Jurkat, Clone E6-1 (cell line): ENCODE results near the gene TBX20.

DNA sequence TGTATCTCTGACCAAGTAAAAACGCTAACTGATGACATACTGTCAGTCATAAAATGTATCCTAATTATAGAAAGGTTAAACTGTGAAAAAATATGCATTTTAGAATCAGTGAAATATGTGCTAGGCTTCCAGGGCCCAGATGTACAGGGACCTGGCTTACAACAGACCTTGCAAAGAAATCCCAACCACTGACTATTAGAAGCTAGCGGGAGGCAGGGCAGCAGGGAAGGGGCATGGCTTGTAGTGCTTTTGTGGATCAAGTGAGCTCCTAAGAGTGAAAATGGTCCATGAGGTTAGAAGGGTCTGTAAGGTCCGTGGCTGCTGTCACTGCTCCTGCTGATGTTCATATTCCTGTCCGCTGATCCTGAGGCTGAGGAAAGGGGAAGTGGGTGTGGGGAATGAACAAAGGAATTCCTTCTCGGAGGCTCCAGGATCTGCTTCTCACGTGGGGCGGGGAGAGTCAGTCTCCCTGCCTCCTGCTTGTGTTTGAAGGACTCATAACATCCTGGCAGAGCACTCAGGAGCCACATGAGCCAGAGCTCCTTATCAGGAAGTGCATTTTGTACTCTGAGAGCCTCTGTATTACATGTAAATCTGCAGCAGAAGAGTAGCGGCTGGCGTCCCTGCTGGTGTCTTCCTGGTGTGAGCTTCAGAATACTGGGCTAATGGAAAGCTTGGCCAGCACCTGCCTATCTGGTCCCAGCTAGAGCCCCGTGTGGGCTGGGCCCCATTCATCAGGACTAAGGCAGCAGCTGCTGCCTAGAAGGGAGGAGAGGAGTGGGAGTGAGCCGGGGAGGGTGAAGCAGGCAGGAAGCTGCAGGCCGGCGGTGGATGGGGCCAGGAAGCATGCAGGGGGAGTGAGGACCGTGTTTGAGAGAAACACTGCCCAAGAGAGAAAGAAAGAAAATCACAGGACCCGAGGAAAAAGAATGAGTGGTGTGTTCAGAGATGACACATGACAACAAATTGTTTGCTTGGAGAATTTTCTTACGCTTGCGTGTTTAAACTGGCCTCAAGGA is 41.0 kb downstream of the FKBP9 start:
- RRBS: no CpG with 5 or more reads among the region's 17 CpGs

GRCh38 chr7:33002464-33002981 is 45.3 kb downstream of the FKBP9 start:
- RRBS: no CpG with 5 or more reads among the region's 13 CpGs

DNA sequence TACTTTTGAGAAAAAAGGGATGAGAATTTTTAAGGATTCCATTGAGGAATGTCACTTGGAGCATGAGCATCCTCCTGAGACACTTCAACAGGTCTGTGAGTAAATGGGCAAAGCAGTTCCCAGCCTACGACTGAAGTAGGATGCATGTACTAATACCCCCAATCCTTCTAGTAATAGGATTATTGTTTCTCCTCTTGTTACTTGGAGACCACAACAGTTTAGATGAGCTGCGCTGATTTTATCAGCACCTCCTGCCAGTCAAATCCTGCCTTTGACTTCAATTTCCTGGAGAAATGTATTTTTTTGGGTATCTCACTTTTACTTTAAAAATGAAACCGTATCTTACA is 832 bp downstream of the BBS9 start:
- RRBS: no CpG with 5 or more reads among the region's 3 CpGs

GRCh38 chr7:33553956-33554595 is 351.3 kb upstream of the BMPER start:
- RRBS: no CpG with 5 or more reads among the region's 2 CpGs

- RRBS: 94% methylated on average over 1 of the region's 19 CpGs
Measured at GRCh38 chr7:33722327-33723255, 182.7 kb upstream of the BMPER start.

- RRBS: no CpG with 5 or more reads among the region's 3 CpGs
Measured at GRCh38 chr7:33987366-33987662, 82.0 kb downstream of the BMPER start.

- RRBS: no CpG with 5 or more reads among the region's 9 CpGs
Measured at GRCh38 chr7:34152755-34153306, 247.5 kb downstream of the BMPER start.

DNA sequence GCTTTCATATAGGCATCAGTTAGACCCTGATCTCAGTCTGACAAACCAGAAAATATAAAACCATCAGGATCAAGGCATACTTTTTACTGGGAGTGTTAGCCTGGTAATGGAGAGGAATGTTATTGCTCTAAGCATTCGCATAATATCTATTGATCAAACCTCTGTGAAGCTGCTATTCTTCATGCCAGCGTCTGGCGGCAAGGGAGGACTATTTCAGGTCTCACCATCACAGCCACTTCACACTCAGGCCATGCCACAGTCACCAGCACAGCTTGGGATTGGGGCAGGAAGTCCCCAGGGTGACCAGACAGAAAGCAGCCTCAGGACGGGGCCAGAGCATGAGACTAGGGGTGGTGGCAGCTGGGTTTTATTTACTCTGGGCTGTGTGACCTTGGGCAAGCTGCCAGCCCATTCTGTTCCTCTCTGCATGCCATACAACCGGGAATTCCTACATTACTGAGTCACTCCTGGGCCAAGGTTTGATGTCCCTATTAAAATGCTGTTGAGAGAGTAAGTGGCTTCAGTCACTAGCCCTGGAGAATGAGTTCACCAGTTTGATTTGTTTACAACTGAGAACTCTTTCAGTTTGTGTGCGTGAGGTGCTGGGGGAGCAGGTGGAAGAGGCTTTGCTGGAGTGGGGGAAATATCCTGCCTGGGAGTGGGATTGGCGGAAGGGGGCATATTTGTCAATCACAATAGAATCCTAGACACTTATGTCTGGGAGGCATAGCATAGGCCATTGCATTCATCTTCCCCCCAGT is 90.3 kb downstream of the NPSR1 start:
- RRBS: no CpG with 5 or more reads among the region's 7 CpGs

DNA sequence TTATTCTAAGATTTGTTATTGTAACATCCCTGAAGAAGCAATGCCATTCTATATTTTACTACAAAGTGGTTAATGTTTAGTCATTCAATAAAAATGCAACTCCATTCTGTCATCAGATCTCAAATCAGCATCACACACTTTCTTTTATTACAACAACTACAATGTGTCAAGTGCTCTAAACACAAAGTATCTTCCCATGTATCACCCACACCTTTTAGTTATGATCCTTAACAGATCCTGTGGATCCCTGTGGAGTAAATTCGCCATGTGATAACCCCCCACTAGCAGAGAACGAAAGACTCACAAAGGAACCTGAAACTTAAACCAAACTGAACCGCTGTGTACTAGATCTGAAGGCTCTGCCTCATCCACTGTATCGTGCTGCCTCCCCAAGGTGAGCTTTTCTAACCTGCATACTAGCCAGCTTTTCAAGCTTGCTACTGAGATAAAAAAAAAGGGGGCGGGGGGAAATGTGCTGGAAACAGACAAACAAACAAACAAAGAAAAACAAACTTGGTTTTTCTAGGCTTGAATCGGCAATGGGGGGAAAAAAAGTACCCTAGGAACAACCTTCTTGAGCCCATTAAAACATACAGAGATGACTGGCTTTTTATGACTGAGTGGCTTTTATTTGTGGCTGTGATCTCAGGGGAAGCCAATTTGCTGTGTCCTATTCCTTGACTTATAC is 1.7 kb downstream of the DPY19L1 start:
- RRBS: no CpG with 5 or more reads among the region's 6 CpGs

- RRBS: 83% methylated on average over 5 of the region's 10 CpGs
Measured at GRCh38 chr7:35248610-35248946, 5.3 kb downstream of the TBX20 start.

GRCh38 chr7:35253483-35254408 is at the start of gene TBX20:
Gene TBX20 (minus strand): TSS chr7:35254100.
- RRBS: 83% methylated on average over 33 of the region's 87 CpGs

- RRBS: no CpG with 5 or more reads among the region's 13 CpGs
Measured at GRCh38 chr7:36276459-36277529, 90.2 kb downstream of the MATCAP2 start.

- RRBS: no CpG with 5 or more reads among the region's 8 CpGs
Measured at GRCh38 chr7:36302936-36303883, 63.8 kb downstream of the MATCAP2 start.

- RRBS: no CpG with 5 or more reads among the region's 4 CpGs
Measured at GRCh38 chr7:36780722-36781526, 56.6 kb upstream of the AOAH start.

- RRBS: no CpG with 5 or more reads among the region's 6 CpGs
Measured at GRCh38 chr7:36943294-36944010, 219.2 kb upstream of the AOAH start.

DNA sequence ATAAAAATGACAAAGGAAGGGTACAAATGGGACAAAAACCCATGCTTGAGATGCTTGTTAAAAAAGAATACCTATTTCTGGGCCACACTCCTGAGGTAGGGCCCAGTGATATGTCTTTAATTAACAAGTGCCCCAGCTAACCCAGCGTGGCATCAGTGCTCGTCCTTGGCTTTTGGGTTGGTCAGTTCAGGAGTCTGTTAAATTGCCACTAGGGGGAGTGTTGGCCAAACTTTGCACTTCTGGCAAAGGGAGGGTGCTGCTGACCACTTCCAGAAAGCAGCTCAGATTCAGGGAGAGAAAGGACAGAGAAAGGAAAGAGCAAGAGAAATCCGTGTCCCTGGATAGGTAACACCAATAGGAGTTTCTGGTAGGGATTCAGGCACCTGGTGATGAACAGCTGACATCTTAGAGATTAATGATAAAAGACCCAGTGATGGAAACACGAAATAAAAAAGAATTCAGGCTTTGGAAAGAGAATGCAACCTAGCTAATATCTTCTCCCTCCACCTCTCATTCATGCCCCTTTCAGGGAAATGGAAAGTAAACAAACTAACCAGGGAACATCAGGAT is 243.1 kb upstream of the AOAH start:
- RRBS: no CpG with 5 or more reads among the region's 4 CpGs

DNA sequence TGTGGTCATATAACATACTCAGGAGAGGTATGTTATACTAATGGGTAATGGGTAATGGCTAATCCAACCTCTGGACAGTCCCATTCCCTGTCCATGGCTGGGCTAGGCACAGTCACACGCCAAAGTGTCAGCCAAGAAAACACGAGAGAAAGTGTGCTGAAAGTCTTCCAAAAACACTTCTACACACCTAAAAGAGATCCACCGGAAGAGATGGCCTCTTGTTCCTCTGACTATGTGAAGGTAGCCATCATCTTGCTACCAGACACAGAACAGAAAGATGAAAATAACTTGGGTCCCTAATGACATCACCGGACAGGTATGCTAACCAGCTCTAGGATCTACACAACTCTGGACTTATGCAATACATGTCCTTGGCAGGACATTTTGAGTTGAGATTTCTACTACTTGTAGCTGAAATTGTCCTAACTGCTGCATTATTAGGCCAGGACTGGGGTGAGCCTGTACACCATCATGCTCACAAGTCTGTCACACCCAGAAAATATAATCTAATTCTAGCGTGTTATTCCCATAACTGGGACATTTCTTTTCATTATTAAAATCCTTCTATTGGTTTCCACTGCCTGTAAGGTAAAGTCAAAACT is 358.7 kb downstream of the ELMO1 start:
- RRBS: 80% methylated on average over 2 of the region's 5 CpGs

- RRBS: no CpG with 5 or more reads among the region's 7 CpGs
Measured at GRCh38 chr7:37248134-37248996, 200.3 kb downstream of the ELMO1 start.

- RRBS: no CpG with 5 or more reads among the region's 23 CpGs
Measured at GRCh38 chr7:37342478-37343530, 105.9 kb downstream of the ELMO1 start.

GRCh38 chr7:37392154-37392377 is 56.6 kb downstream of the ELMO1 start:
- RRBS: no CpG with 5 or more reads among the region's 2 CpGs